Endothelial cell of umbilical vein (primary cell): ENCODE results near the genes PRM2, PRM1 and ENSG00000188897.

DNA sequence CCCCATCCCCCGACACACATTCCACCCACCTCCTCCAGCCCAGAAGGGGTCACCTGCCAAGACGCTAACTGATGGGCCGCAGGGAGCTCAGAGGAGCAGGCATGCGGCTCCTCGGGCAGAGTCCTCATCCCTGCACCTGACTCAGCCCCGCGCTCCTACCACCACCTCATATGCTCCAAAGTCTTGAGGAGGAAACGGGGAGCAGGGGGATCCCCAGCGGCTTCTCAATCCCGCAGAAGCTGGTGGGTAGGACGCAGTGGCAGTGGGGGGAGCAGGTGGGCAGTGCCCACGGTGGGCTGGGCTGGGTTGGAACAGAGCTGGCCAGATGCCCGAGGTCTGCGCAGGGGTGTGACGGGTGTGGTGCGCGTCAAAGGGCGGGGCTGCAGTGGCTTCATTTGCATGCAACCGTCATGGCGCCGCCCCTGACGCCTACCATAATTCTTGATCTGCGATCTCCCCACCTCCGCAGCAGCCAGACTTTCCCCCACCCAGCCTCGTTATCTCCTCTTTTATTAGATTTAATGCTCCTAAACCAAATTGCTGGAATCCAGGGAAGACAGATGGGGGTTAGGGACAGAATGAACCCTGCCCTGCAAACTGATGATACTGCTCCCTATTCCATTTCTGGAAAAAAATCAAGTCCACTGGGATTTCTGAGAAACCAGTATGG, 39.0 kb upstream of the EMP2 start:
- PRO-cap: no peak
CAGE:
- cytosol, long polyA minus RNA: no peak
- cytosol, long polyA plus RNA: no peak
- long polyA plus RNA: no peak
- nucleus, long polyA minus RNA: no peak
- nucleus, long polyA plus RNA: no peak

- PRO-cap: no peak
CAGE:
- cytosol, long polyA minus RNA: no peak
- cytosol, long polyA plus RNA: no peak
- long polyA plus RNA: no peak
- nucleus, long polyA minus RNA: no peak
- nucleus, long polyA plus RNA: no peak
These were observed 14.0 kb downstream of the NUBP1 start for GRCh38 chr16:10757538-10758209.

- PRO-cap: no peak
CAGE:
- cytosol, long polyA minus RNA: no peak
- cytosol, long polyA plus RNA: no peak
- long polyA plus RNA: no peak
- nucleus, long polyA minus RNA: no peak
- nucleus, long polyA plus RNA: no peak
These were observed 22.1 kb downstream of the NUBP1 start for GRCh38 chr16:10765664-10766154.

GRCh38 chr16:10878327-10879137, 1.5 kb downstream of the CIITA start:
- PRO-cap: no peak
CAGE:
- cytosol, long polyA minus RNA: no peak
- cytosol, long polyA plus RNA: no peak
- long polyA plus RNA: no peak
- nucleus, long polyA minus RNA: no peak
- nucleus, long polyA plus RNA: no peak

GRCh38 chr16:10965299-10965990, 21.1 kb downstream of the CLEC16A start:
- PRO-cap: no peak
CAGE:
- cytosol, long polyA minus RNA: no peak
- cytosol, long polyA plus RNA: no peak
- long polyA plus RNA: no peak
- nucleus, long polyA minus RNA: no peak
- nucleus, long polyA plus RNA: no peak

- PRO-cap: no peak
CAGE:
- cytosol, long polyA minus RNA: no peak
- cytosol, long polyA plus RNA: no peak
- long polyA plus RNA: no peak
- nucleus, long polyA minus RNA: no peak
- nucleus, long polyA plus RNA: no peak
These were observed 72.7 kb downstream of the CLEC16A start for GRCh38 chr16:11016720-11017754.

- PRO-cap: no peak
CAGE:
- cytosol, long polyA minus RNA: no peak
- cytosol, long polyA plus RNA: no peak
- long polyA plus RNA: no peak
- nucleus, long polyA minus RNA: no peak
- nucleus, long polyA plus RNA: no peak
These were observed 123.5 kb downstream of the CLEC16A start for GRCh38 chr16:11067689-11068362.

DNA sequence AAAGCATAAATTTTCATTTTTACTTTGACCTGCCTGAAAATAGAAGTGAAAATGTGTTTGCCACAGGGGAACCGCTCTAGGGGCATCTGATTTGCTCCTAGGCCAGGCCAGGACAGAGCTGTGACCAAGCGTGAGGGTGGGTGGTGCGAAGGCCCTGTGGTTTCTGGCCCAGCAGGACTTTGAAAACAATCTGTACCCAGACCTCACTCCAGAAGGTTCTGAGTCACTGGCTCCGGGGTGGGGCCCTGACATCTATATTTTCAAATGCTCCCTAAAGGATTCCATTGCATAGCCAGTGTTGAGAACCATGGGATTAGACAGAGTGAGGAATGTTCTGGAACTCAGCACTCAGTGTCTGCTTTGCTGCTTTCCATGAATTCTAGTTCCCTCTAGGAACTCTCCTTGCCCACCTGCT, 133.7 kb downstream of the CLEC16A start:
- PRO-cap: no peak
CAGE:
- cytosol, long polyA minus RNA: no peak
- cytosol, long polyA plus RNA: no peak
- long polyA plus RNA: no peak
- nucleus, long polyA minus RNA: no peak
- nucleus, long polyA plus RNA: no peak

- PRO-cap: no peak
CAGE:
- cytosol, long polyA minus RNA: no peak
- cytosol, long polyA plus RNA: no peak
- long polyA plus RNA: no peak
- nucleus, long polyA minus RNA: no peak
- nucleus, long polyA plus RNA: no peak
These were observed 42.5 kb downstream of the SOCS1 start for GRCh38 chr16:11213532-11213790.

GRCh38 chr16:11254063-11255195, 1.6 kb downstream of the SOCS1 start:
- PRO-cap: no peak
CAGE:
- cytosol, long polyA minus RNA: no peak
- cytosol, long polyA plus RNA: no peak
- long polyA plus RNA: no peak
- nucleus, long polyA minus RNA: no peak
- nucleus, long polyA plus RNA: no peak

- PRO-cap: no peak
CAGE:
- cytosol, long polyA minus RNA: no peak
- cytosol, long polyA plus RNA: no peak
- long polyA plus RNA: no peak
- nucleus, long polyA minus RNA: no peak
- nucleus, long polyA plus RNA: no peak
These were observed at the start of gene PRM2 for GRCh38 chr16:11276040-11276818. Gene PRM2 (minus strand): TSS chr16:11276480.

DNA sequence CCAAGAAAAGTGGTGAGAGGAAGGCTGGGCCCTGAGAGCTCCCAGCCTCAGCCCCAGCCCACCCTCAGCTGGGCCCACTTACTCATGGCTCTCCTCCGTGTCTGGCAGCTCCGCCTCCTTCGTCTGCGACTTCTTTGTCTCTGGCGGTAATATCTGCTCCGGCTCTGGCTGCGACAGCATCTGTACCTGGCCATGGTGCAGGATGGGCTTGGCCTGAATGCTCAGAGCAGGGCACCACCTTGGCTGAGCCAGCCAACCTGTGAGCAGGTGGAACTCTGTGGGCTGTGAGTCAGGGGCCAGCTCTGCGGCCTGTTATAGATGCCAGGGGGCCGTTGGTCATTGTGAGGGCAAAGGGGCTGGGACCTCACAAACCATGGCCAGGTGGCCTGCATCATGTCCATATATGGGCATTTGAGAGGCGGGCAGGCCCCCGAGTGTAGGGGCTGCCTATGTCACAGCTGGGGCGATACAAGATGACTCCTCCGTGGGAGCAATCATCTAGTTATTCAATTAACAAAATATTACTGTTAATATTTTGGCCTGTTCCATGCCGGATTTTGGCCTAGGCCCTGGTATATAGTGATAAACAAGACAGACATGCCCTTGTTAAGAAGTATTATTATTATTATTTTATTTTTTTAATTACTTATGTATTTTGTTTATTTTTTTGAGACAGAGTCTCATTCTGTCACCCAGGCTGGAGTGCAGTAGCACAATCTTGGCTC, at the start of gene PRM1:
PRM1 (minus strand) TSS at position 286 of the 725 bp plus-strand sequence.
- PRO-cap: no peak
CAGE:
- cytosol, long polyA minus RNA: no peak
- cytosol, long polyA plus RNA: no peak
- long polyA plus RNA: no peak
- nucleus, long polyA minus RNA: no peak
- nucleus, long polyA plus RNA: no peak

DNA sequence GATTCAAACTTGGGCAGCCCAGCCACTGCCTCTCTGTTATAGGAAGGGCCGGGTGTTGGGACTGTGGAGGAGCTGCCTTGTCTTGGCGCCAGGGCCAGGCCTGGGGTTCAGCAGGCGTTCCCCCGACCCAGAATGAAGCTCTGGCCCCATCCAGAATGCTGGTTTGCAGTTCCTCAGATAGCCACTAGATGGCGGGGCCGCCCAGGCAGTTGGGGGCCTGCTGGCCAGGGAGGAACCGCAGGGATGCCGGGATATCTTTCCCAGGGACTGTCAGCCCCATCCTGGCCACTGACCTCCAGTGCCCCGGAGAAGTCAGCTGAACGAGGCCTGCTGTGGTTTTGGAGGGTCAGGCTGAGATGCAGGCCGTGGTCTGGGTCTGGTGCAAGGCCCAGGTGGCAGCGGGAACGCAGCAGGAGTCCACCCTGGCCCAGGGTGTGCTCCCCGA, 51.0 kb downstream of the RMI2 start:
- PRO-cap: no peak
CAGE:
- cytosol, long polyA minus RNA: no peak
- cytosol, long polyA plus RNA: no peak
- long polyA plus RNA: no peak
- nucleus, long polyA minus RNA: no peak
- nucleus, long polyA plus RNA: no peak

- PRO-cap: no peak
CAGE:
- cytosol, long polyA minus RNA: no peak
- cytosol, long polyA plus RNA: no peak
- long polyA plus RNA: no peak
- nucleus, long polyA minus RNA: no peak
- nucleus, long polyA plus RNA: no peak
These were observed 57.1 kb downstream of the RMI2 start for GRCh38 chr16:11402285-11402905.

DNA sequence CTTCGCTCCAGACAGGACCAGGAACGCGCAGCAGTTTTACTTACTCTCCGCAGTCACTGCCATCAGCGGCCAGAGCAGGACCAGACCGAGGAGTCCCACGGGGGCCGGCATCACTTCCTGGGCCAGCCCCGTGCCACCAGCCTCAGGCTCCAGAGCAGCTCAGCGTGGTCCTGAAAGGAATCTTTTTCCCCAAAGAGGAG, at the start of gene ENSG00000188897:
ENSG00000188897 (minus strand) TSS at position 183 of the 200 bp plus-strand sequence.
- PRO-cap: no peak
CAGE:
- cytosol, long polyA minus RNA: no peak
- cytosol, long polyA plus RNA: no peak
- long polyA plus RNA: no peak
- nucleus, long polyA minus RNA: no peak
- nucleus, long polyA plus RNA: no peak

- PRO-cap: no peak
CAGE:
- cytosol, long polyA minus RNA: no peak
- cytosol, long polyA plus RNA: no peak
- long polyA plus RNA: no peak
- nucleus, long polyA minus RNA: no peak
- nucleus, long polyA plus RNA: no peak
These were observed 7.2 kb upstream of the ENSG00000188897 start for GRCh38 chr16:11534235-11534649.

DNA sequence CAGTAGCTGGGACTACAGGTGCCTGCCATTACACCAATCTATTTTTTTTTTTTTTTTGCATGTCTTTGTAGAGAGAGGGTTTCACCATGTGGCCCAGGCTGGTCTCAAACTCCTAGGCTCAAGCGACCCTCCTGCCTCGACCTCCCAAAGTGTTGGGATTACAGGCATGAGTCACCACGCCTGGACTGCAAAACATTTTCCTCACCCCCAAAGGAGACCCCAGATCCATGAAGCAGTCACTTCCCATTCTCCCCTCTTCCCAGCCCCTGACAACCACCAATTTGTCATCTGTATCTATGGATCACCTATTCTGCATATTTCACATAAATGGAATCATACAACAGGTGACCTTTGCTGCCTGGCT, 13.8 kb upstream of the ENSG00000188897 start:
- PRO-cap: no peak
CAGE:
- cytosol, long polyA minus RNA: no peak
- cytosol, long polyA plus RNA: no peak
- long polyA plus RNA: no peak
- nucleus, long polyA minus RNA: no peak
- nucleus, long polyA plus RNA: no peak

GRCh38 chr16:11553435-11554022, 26.5 kb upstream of the ENSG00000188897 start:
- PRO-cap: no peak
CAGE:
- cytosol, long polyA minus RNA: no peak
- cytosol, long polyA plus RNA: no peak
- long polyA plus RNA: no peak
- nucleus, long polyA minus RNA: no peak
- nucleus, long polyA plus RNA: no peak

DNA sequence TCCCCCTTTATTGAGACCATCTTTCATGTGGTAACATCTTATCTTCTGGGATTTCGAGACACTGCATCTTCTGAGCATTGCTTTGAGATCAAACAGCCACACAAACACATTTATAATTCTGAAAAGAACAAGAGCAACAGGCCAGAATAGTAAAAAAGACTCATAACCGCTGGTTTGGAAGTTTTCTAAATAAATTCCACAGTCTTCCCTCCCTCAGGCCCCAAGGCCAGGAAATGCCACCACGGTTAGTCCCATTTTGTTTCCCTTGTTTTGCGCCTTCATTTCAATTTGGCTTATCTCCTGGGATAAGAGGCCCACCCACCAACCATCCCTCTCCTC, 25.3 kb downstream of the LITAF start:
- PRO-cap: no peak
CAGE:
- cytosol, long polyA minus RNA: no peak
- cytosol, long polyA plus RNA: no peak
- long polyA plus RNA: no peak
- nucleus, long polyA minus RNA: no peak
- nucleus, long polyA plus RNA: no peak

GRCh38 chr16:11583145-11583590, 3.6 kb downstream of the LITAF start:
- PRO-cap: no peak
CAGE:
- cytosol, long polyA minus RNA: no peak
- cytosol, long polyA plus RNA: no peak
- long polyA plus RNA: no peak
- nucleus, long polyA minus RNA: no peak
- nucleus, long polyA plus RNA: no peak